ENCODE measurements around a stretch of chr15.

DNA sequence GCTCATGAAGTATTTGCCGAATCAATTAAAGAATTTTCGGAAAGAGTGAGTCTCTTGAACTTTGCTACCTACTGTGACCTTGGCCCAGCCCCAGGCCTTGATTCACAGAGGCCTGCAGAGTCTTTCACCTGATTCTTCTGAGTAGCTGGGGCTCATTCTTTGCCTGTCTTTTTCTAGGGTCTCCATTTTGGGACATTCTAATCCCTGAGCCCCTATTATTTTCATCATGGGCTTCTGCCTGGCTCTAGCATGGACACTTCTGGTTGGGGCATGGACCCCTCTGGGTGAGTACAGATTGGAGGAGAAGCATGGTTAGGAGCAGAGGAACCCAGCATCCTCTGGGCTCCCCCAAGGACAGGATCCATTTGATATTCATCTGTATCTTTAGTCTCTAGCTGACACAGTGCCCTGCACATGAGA is 2.0 kb downstream of the DUOX1 start:
- RRBS, result no CpG with 5 or more reads among the region's 2 CpGs

DNA sequence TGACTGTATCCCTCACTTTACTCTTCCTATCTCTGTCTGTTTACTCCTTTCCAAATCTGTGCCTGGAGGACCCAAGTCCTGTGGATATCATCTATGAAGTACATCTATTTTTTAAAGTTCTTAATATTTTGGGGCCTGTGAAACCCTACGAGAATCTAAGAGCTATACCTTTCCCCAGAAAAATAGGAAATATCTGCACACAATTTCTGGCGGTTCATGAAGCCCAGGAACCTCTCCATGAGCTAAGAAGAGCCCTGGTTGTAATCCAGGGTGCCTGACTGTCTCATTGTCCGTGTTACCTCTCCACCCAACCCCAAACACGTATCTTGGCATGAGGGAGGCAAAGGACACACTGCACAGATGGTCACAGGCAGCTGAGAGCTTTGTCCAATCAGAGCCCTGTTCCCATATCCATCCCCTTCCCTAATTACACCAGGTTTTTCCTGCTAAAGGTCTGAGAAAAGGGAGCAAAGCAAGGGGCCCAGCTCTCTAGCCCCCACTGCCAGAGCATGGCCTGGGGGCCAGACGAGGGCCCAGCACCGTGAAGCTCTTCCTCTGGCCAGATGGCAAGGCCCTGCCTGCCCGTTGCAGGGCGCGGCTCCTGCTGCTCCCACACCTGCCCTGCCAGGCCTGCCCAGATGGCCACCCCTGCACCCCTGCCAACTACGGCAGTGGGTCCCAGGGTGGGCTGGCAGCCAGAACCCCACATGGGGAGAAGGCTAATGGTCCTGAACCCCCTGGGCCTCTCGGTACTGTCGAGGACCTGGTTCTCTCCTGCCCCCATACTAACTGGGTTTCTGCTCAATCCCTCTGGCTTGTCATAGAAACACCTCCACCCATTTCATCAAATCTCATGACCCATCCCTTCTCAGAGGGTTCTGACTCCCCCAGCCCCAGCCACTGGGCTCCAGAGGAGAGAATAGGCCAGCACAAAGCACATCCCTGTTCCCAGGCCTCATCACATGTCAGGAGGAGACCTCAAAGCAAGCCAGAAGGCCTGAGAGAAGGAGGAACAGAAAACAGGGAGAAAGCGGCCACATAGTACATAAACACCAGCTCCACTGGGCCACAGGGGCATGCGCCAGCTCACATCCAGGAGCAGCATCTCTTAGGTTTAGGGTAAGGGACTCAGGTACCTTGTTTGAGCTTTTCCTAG is 3.1 kb downstream of the SHF start:
- RRBS, result no CpG with 5 or more reads among the region's 14 CpGs

GRCh38 chr15:45186845-45187830 is 628 bp downstream of the SHF start:
- RRBS, result 2% methylated on average over 47 of the region's 74 CpGs

DNA sequence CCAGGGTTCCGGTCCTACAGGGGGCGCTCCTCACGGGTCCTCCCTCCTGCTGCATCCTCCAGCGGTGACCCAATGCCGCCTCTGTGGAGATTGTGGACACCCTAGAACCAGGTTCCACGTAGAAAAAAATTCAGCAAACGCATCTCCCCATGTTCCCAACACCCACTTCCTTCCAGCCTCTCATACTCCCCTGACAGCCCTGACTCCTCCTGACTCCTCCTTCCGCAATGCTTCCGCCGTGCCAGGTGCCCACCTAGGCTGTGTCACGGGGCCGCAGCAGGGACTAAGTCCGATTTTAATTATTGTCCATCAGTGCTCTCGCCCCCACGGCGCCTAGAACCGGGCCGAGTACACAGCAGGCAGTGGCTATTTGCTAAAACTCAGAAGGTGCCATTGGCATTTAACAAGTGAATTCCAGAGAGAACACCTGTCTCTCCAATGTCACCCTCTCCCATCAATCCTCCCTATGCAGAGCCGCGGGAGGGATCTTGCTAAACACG is 11.3 kb upstream of the SHF start:
- RRBS, result no CpG with 5 or more reads among the region's 21 CpGs

DNA sequence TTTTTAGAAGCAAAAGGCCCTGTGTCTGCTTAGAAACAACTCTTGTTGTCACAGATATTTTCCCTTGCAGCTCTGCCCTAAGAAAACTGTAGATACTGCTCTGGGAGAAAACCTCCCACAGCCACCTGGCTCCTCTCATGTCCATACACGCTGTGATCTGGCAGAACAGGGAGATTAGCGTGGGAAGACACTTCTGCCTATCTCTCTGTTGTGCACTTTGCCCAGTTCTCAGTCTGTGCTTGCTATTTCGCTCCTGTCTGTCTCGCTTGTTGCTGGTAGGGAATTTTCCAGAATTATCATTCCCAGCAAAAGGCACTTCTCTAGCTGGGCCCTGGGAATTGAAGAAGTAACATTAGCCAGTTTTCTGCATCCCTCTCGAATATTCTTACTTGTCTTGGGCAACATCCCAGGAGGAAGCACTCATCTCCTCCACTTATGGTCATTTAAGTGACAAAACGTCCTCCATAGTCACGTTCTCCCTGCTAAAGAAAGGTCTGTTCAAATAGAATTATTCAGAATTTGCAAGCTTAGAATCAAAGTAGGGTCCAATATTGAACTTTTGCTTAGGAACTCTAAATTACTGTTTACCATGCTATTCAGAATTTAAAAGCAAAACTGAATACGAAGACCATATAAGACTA is 8.2 kb upstream of the GATM start:
- RRBS, result no CpG with 5 or more reads among the region's 8 CpGs

DNA sequence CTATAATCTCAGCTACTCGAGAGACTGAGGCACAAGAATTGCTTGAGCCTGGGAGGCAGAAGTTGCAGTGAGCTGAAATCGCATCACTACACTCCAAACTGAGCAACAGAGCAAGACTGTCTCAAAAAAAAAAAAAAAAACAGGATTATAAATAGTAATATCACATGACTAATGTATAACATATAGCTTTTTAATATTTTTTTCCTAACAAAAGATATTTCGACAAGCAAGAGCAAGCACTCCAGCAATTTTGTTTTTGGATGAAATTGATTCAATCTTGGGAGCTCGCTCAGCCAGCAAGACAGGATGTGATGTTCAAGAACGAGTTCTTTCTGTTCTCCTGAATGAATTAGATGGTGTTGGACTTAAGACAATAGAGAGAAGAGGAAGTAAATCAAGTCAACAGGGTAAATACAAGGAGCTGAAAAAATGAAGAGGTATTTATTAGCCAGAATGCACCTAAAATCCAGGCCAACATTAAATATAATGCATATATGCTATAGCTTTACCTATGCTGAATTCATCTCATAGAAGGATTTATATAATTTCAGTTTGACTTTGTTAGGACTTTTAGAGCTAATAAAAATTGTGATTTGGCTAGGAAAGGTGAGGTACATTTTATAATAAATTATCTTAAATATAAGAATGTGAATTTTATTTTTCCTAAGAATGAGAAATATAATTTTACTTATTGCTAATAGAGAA is 13.4 kb downstream of the SPATA5L1 start:
- RRBS, result no CpG with 5 or more reads among the region's 5 CpGs

DNA sequence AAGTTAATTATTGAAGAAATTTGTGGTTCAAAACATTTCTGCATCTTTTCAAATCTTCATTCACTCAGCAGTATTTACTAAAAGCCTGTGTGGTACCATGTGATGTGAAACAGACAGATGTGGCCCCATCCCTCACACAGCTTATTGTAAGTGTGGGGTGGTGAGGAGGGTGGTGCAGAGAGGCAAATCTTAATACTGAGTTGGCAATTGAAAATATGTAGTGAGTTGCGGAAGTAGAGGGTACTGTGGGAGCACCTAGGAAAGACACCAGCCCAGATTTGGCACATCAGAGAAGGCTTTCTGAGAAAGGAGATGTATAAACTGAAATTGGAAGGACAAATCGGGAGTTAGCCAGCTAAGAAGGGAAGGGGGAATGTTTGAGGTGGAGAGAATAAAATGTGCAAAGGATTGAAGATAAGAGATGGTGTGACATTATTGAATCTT is 11.7 kb upstream of the C15orf48 start:
- RRBS, result no CpG with 5 or more reads among the region's 2 CpGs

DNA sequence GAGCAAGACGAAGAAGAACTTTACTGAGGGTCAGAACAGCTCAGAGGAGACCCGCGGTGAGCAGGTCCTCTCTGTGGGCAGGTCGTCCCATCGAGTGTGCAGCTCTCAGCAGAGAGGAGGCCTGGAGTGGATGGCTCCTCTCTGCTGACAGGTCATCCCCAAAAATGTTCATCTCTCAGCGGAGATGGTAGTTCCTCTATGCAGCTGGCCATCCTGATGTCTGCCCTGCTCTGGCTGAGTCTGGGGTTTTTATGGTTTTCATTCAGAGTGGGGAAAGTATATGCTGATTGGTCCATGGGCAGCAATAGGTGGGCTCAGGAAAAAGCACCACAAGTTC is 13.4 kb upstream of the BLOC1S6 start:
- RRBS, result no CpG with 5 or more reads among the region's 6 CpGs

DNA sequence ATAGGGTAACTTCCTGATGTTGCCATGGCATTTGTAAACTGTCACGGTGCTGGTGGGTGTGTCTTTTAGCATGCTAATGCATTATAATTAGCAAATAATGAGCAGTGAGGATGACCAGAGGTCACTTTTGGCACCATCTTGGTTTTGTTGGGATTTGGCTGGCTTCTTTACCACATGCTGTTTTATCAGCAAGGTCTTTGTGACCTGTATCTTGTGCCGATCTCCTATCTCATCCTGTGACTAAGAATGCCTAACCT is 3.3 kb upstream of the BLOC1S6 start:
- RRBS, result no CpG with 5 or more reads among the region's 2 CpGs

GRCh38 chr15:45635699-45636238 is 940 bp downstream of the SQOR start:
- RRBS, result no CpG with 5 or more reads among the region's 17 CpGs

DNA sequence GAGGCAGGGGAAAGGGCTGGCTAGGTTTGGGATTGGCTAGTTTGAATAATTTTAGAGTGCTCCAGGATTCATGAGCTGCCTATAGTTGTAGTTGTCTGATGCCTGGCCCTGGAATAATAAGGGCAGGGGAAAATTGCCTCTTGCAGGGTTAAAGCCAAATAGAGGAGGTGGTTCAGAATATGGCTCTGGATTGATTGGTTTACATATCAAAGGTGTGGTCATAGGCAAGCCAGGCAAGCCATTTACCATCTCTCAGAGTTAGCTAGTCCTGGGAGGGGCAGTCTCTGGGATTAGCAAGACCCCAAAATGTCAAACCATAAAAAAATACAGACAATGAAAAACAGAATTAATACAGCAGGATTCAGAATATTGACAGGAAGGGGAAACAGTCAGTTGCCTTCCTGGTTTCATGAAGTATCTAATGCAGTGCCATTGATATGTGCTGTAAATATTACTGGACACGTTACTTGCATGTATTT is 9.9 kb downstream of the SQOR start:
- RRBS, result no CpG with 5 or more reads among the region's 1 CpG

DNA sequence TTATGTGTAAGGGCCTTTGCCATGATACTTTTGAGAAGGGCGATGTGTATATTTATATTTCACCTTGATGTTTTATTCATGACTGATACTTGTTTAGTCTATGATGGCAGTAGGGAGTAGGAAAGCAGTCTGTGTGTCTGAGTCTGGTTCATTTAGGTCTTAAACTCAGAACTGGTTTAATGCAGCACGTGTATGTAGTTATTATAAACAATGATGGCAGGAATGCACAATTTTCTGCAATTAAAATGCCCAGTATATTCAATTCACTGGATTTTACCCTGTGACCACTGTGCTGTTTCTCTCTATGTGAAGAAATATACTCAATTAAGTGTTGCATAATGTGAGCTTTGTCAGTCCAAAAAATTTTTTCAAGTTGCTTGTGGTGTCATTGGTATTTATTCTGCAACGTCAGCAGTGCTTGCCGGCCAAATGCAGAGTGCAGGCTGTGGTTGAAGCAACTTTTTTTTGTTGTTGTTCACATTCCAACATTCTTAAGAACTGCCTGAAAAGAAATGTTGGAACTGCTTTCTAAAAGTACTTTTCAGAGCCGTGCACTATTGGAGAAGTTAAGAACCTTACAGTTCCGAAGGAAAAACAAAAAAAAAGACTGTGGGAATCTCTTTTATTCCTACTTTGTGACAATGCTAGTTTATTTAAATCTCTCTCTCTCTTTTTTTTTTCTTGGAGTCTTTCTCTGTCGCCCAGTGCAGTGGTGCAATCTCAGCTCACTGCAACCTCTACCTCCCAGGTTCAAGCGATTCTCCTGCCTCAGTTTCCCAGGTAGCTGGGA is 423.5 kb upstream of the SEMA6D start:
- RRBS, result no CpG with 5 or more reads among the region's 8 CpGs

- RRBS, result no CpG with 5 or more reads among the region's 4 CpGs
Observed at GRCh38 chr15:47332179-47332430, 385.2 kb upstream of the SEMA6D start.

GRCh38 chr15:48149810-48150404 is 28.2 kb downstream of the MYEF2 start:
- RRBS, result no CpG with 5 or more reads among the region's 6 CpGs

GRCh38 chr15:48415251-48415971 is 84.2 kb downstream of the DUT start:
- RRBS, result no CpG with 5 or more reads among the region's 15 CpGs

GRCh38 chr15:48603220-48603380 is 42.4 kb downstream of the FBN1 start:
- RRBS, result no CpG with 5 or more reads among the region's 2 CpGs

DNA sequence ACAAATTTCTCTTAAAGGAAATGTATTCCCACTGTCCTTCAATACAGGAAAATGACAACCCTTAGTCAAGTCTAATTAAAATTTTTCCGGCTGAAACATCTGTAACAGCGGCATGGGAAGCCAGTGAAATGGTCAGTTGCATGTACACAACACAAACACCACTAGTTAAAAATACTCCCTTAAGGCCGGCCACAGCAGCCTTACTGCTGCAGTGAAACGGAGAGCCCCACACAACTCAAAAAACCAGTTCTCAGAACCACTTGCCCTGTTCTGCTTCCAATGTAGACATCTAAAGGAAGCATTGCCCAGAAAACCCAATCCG is 1.8 kb downstream of the FBN1 start:
- RRBS, result 3% methylated on average over 3 of the region's 5 CpGs

GRCh38 chr15:48791204-48791696 is 19.6 kb downstream of the CEP152 start:
- RRBS, result no CpG with 5 or more reads among the region's 6 CpGs

DNA sequence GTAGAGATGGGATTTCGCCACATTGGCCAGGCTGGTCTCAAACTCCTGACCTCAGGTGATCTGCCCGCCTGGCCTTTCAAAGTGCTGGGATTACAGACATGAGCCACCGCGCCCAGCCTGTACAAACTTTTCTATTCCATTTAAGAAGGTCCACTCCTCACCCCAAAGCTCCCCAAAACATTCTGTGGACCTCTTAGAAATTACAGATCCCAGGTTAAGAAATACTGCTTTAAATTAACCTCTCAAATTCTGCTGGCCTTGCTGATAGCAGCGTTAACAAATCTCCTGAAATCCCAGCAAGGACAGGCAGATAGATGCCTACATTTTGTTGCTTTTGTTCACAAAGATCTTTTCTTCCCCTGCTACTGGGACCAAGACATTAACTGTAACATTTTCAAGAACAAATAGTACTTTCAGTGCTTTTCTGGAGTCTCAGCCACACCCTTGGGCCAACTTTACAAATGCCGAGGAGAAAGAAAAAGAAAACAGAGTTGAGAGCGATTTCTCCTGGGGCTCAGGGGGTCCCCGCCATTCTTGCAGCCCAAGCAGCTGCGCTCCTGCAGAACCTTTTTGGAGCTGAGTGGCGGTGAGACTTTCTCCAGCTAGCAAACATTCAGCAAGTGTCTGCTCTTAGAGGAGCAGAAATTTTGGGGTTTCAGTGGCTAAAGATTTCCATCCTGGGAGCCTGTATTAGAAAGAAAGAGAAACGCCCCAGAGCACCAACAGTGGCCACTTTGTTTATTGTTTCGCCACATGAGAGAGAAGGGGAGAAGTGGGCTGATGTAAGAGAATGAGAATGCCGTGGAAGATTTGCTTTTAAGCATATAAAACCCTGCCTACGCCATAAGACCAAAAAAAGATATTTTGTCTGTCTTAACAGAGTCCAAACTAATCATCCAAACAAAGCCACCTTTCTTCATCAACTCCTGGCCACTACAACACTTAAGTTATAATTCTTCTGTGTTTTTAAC is 18.9 kb downstream of the EID1 start:
- RRBS, result no CpG with 5 or more reads among the region's 14 CpGs

DNA sequence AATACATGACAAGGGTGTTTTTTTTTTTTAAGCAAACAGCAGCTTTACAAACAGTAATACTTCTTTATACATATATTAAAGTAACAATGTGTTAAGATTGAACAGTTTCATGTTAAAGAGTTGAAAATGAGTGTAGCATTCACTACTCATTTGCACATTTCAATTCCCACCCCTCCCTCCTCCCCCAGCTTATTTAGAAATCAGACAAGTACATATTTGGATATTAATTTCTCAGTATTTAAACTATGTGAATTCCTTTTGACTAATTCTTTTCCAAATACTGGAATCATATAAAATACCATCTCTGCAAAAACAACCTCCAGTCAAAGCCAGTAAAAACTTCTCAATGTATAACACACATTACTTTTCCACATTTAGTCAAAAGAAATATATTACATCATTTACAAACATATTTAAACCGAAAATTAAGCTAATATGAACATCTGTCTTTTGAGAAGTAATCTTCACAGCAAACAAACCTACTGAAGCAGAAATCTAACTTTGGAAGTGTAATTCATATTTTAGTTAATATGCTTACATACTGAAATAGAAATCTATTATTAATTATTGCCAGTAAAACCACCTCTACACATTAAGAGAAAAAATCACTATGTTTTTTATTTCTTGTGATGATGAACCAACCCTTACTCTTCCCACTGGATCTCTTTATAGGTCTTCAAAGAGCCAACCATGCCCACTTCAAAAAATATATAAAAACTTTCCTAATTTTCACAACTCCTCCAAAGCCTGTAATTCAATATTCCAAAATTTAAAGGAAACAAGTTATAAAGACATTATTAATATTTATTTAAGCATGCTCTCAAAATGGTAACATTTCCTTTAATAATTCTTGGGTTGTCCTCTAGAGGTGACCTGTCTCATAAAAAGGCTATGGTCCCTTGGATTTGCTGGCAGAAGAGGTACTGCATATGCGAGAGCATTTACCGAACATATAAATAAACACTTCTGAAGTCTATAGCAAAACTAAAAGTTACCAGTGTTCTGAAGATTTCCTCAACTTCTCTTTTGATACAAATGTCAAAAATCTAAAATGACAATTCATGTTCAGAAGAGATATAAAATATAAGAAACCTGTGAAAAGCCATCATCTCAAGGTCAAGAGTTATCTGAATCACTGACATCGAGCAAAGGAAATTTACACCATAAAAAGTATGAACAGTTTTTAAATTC is 25.8 kb upstream of the SHC4 start:
- RRBS, result no CpG with 5 or more reads among the region's 4 CpGs